ENCODE measurements around a stretch of chr11.

DNA sequence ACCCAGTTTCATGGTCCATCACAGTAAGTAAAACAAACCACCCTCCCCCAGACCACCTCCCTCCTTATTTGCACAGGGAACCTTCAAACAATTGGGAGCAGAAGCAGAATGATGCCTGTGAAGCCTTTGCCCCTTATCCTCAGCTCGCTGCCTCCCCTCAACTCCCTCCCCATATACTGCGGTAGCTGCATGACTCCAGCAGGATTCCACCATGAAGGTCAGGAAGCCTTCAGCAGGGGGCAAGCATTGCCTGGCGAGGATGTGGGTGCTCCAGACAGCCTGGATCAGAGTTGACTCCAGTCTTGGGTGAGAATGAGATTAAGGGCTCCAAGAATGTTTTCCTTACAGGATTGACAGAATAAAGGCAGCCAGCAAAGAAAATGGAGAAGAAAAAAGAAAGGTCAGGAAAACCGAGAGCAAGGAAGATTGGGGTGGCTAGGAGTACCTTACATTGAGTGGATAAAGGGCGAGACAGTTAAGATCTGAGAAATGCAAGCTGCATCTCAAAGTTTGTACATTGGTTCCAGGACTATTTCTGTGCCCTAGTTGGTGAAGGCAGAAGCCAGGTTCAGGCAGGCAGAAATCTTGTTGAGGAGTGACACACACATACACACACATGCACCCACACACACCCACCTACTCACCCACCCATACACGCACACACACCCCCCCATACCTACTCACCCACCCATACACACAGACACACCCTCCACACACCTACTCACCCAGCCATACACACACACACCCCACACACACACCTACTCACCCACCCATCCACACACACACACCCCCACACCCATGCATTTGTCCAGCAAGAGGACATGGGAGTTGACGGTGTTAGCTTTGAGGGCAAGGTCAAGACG is 69.3 kb downstream of the CYB5R2 start:
- PRO-cap: no peak

- PRO-cap: no peak
These were observed 8.4 kb downstream of the OVCH2 start for GRCh38 chr11:7697537-7698518.

GRCh38 chr11:7890404-7891269 is 40.4 kb downstream of the OR10A6 start:
- PRO-cap: no peak

- PRO-cap: no peak
These were observed 4.6 kb downstream of the EIF3F start for GRCh38 chr11:7991612-7992289.

GRCh38 chr11:8019697-8020599 is 32.8 kb downstream of the EIF3F start:
- PRO-cap: no peak

GRCh38 chr11:8066849-8067489 is 14.0 kb upstream of the TUB start:
- PRO-cap: no peak

GRCh38 chr11:8262442-8263146 is 1.1 kb downstream of the LMO1 start:
- PRO-cap: no peak

DNA sequence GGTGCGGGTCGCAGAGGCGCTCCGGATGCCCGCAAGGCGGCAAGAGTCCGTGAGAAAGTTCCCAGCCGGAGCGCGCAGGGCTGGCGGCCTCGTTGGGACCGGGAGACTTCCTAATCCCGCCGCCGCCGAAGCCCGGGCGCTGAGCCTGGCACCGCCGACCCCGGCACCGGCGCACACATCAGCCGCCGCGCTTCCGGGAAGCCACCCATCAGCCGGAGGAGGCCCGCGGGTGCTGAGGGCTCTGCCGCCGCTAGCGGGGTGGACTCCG is 4.3 kb upstream of the LMO1 start:
- PRO-cap: no peak

GRCh38 chr11:8277729-8277934 is 14.0 kb upstream of the LMO1 start:
- PRO-cap: no peak

GRCh38 chr11:8364958-8365174 is 101.2 kb upstream of the LMO1 start:
- PRO-cap: no peak

DNA sequence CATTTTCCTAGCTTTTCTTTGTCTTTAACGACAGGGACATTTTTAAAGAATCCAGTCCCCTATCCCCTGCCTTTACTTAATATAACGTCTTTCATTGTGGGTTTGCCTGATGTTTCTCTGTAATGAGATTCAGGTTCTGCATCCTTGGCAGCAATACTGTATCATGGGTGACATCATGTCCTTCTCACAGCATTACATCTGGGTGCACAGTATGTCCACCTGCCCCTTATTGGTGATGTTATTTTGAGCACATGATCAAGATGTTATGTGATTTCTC is 9.6 kb upstream of the STK33 start:
- PRO-cap: no peak

- PRO-cap: no peak
These were observed 10.3 kb upstream of the STK33 start for GRCh38 chr11:8604226-8604865.

GRCh38 chr11:8641623-8642475 is 40.6 kb downstream of the TRIM66 start:
- PRO-cap: no peak

DNA sequence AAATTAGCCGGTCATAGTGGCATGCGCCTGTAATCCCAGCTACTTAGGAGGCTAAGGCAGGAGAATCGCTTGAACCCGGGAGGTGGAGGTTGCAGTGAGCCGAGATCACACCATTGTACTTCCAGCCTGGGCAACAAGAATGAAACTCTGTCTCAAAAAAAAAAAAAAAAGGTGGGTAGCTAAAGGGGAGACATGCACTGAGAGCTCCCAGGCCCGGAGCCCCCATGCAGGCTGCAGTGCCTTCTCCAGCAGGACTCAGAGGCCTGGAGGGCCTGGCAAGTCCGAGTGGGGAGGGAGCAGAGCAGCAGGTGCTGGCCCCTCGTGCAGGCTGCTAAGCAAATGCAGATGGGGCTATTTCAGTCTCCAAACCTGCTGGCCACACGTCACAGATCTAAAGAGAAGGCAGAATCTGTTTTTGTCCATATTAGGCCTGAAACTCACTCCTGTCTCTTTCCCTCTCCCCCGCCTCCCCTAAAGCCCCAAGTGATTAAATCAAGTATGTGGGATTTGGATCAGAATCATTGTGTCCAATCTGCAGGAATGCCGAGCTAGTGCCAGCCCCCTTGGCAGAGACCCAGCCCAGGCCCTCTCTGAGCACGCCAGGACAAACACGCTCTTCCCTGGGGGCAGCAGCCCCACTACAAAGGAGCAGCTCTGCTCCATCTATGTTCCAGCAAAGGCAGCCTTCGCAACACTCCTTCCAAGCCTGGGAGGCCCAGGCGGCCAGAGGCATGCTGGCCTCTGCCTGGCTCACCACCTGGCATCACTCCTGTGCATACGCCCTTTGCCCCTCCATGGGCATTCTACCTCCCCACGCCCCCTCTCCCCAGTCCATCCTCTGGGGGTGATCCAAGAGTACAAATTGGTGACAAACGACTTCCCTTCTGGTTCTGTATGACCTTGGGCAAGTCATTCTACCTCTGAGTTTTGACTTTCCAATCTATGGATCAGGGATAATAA is 26.5 kb downstream of the RPL27A start:
- PRO-cap: unidirectional peak, minus-strand start at position 313 of the sequence

DNA sequence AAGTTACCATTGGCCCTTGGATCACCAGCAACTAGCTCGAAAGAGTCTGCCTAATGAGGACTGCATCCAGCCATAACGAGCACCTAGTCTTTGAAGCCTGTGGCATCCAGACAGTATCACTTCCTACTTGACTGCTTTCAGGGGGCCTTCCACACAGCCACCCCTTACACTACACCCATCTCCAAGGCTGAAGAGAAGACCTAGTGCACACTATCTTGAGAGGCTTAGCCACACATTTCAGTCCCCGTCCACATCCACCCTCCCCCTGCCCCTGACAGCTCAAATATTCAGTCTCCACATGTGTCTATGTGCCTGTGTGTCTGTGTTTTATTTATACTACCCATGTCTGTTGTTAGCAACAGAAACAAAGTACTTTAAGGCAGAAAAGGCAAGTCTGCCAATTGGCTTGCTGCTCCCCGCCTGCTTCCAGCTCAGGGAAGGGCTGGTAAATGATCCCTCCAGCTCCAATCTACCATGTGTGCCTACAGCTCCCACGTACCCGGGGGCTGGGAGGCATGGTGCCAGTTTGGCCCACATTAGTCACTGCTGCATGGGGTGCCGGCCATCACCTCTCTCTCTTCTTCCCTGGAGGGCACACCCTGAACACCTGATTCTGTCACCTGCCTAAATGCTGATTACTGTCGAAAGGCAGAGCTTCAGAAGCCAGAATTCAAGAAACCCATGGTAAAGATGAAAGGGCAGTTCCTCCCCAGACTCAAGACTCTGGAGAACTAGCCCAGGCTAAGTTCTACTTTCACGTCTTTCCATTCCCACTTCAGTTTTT is 32.1 kb downstream of the DENND2B start:
- PRO-cap: no peak

DNA sequence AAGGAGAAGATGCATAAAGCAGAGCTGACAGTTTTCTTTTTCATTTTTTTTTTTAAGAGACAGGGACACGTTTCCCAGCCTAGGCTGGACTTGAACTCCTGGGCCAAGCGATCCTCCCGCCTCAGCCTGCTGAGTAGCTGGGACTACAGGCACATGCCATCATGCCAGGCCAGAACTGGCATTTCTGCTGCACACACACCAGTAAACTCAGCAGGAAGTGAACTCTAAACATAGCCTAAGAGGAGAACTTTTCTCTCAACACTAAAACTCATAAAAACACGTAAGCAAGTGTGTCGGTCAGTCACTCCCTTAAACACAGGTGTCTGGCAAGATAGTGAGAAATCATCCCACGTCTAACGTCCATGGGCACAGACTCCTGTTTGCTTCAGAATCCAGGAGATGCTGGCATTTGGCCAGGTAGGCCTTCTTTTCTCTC is 23.2 kb downstream of the DENND2B start:
- PRO-cap: bidirectional peak, plus-strand start at position 337 of the sequence, minus-strand start at position 177 of the sequence

DNA sequence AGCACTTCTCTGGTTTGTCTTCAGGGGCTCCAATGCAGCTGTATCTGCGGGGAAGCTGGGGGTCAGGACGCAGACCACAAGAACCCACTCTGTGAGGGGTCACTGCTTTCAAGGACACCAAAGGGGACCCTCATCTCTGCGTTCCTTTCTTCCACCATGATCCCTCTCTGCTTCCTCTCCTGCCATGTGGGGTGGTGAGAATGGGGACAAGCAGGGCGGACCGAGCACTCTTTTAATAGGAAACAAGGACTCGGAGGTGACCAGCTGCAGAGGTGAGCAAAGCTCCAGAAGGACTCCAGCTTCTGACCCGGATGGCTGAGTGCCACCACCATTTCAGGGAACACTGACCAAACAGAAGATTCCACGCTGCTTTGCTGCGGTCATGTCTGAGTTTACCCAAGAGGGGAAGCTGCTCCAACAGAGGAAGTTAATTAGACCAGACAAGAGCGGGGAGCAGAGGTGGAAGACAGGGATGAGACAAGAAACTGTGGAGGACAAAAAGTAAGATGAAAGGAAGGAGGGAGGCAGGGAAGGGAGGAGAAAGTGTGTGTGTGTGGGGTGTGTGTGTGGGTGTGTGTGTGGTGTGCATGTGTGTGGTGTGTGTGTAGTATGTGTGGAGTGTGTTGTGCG is 18.0 kb upstream of the DENND2B start:
- PRO-cap: no peak

- PRO-cap: no peak
These were observed 29.3 kb upstream of the DENND2B start for GRCh38 chr11:8839669-8840377.

DNA sequence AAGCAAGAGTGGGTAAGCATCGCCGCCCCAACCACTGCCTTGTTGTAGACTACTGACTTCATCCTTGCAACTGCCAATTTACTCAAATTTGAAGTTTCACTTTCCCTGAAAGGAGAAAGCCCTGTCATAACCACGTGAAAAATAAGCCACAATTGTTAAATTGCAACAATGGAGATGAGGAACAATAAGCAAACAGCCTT is 30.6 kb downstream of the SCUBE2 start:
- PRO-cap: no peak

DNA sequence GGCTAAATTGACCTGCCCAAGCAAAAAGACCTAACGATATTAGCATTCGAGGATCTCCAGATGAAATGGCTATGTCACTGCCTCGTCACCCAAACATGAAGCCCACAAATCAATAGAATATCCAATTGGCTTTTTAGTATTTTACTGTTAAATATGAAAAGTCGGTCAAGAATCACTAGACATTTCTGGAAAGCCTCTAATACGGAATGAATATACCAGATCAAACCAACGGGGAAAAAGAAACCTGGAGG is 29.1 kb downstream of the SCUBE2 start:
- PRO-cap: unidirectional peak, minus-strand start at position 56 of the sequence

Measured in mucosa of descending colon (tissue), 1 donor.